Skin of body (tissue), 2 donors: ENCODE data around the gene EID1.

DNA sequence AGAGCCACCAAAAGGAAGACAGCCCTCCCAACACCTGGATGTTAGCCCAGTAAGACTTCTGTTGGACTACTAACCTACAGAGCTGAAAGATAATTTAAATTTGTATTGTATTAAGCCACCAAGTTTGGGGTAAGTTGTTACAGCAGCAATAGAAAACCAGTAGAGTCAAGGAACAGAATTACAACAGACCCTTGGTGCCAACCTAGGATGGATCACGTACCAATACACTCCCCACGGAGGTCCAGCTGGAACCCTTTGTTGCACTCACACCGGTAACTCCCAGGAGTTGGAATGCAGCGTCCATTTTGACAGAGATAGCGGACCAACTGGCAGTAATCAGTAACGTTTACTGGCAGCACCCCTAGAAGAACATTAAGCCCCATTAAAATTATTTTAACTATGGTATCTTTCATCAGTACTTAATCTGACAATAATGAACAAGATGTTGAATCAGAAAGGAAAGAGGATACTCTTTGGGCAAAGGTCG lies 130.3 kb downstream of the FBN1 start:
- RAMPAGE, long total RNA, result no peak

DNA sequence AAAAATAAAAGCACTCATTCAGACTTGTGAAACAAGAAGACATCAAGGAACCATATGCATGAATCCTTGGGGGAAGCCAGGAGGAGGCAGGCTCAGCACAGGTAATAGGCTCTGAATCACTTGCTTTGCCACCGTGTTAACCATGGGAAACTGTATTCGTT lies 42.4 kb downstream of the FBN1 start:
- RAMPAGE, long total RNA, result no peak

DNA sequence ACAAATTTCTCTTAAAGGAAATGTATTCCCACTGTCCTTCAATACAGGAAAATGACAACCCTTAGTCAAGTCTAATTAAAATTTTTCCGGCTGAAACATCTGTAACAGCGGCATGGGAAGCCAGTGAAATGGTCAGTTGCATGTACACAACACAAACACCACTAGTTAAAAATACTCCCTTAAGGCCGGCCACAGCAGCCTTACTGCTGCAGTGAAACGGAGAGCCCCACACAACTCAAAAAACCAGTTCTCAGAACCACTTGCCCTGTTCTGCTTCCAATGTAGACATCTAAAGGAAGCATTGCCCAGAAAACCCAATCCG lies 1.8 kb downstream of the FBN1 start:
- RAMPAGE, long total RNA, result no peak

DNA sequence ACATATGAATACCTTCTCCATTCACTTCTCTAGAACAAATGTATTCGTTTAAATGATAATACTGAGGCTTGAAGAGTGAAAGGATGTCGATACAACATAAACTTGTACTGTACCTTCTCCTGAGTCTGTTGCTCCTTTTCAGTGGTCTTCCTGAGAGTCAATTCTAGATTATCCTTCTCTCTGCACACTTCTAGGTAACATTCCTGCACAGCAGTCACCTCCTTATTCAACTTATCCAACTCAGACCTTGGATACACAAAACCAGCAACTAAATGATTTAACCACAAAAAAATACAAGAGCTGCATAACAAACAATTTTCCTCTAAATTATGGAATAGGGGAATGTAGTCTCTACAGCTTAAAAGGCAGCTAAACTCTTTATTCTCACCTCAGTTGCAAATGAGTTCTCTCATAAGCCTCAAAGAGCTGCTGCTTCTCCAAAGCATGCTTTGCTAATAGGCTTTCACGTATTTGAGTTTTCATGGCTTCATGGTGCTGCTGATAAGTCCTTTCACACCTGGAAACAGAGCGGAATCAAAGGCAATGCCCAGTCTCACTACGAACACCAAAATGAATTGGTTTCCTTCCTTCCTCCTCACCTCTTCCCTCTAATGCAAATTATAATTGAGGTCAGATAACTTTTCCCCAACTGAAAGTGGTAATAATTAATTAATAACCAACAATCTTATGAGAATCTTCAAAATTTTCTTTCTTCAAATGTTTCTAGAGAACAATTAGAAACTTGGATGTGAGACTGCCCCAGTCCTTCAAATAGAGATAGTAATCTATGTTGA lies 43.7 kb downstream of the CEP152 start:
- RAMPAGE, long total RNA, result no peak

GRCh38 chr15:48791204-48791696 lies 19.6 kb downstream of the CEP152 start:
- RAMPAGE, long total RNA, result no peak

- RAMPAGE, long total RNA, result start-site peak on the plus strand at chr15:48878113-48878163, 955 and 433 reads in 2 replicates
Observed at GRCh38 chr15:48877824-48879082, at the start of gene EID1. TSS of gene EID1 (plus strand) at chr15:48878134.

DNA sequence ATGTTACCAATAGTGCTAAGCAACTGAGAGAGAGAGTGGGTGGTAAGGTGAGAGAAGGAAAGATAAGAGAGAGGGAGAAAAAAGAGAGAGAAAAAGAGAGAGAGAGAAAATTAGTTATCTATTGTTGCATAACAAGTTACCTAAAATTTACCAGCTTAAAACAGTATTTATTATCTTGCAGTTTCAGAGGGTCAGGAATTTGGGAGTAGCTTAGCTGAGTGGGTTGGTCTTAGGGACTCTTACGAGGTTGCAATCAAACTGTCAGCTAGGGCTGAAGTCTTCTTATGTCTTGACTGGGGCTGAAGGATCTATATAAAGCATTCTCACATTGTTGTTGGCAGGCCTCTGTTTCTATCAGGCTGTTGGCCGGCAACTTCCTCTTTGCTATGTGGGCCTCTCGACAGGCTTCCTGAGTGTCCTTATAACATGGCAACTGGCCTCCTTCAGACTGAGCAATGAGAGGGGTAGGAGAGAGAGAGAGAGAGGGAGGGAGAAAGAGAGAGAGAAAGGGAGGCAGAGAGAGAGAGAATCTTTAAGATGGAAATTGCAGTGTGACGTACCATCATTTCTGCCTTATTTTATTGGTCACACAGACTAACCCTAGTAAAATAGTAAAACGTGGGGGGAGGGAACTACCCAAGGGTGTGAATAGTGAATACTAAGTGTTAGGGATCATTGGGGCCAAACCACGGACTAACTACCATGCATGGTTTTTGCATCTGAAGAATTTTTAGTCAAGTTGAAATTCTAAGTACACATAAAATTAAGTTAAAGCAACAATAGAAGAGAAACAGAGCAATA lies 16.0 kb downstream of the FGF7 start:
- RAMPAGE, long total RNA, result no peak

GRCh38 chr15:50107574-50108024 lies 11.4 kb downstream of the ATP8B4 start:
- RAMPAGE, long total RNA, result no peak

- RAMPAGE, long total RNA, result no peak
Observed at GRCh38 chr15:50112089-50112726, 6.8 kb downstream of the ATP8B4 start.

DNA sequence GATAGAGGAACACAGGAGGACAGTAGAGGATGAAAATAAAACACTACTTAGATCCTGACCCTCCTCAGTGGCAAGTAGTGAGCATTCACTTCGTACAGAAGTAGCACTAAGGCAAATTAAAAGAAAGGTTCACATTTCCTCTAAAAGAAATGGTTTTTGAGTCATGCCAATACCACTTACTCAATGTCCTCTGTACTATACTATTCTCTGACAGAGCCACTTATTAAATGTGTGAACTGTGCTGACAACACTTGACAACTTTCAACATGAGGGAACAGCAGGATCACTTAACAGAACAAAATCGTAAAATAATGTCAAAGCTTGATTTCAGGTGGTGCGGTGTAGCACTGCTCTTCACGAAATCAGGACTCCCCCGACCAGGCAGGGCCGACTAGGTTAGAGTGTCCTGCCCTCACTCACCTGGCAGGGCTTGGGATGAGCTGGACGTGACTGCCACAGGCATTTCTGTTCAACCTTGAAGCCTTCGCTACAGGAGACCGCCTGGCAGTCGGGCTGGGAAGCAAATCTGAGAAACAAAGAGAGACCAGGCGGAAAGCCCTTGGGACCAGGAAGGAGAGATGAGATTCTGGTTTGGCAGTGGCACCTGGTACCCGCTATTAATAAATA lies 671 bp upstream of the SLC27A2 start:
- RAMPAGE, long total RNA, result no peak

DNA sequence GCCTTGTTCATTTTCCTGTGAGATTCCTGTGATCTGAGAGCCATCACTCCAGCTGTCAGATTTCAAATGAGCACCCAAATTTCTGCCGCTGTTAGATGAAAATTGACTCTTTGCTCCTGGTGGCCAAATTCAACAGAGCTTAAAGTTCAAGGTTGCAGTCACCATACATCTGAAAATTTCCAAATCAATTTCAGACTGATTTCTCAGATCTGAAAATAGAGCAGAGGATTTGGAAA lies 16.6 kb downstream of the HDC start:
- RAMPAGE, long total RNA, result no peak

DNA sequence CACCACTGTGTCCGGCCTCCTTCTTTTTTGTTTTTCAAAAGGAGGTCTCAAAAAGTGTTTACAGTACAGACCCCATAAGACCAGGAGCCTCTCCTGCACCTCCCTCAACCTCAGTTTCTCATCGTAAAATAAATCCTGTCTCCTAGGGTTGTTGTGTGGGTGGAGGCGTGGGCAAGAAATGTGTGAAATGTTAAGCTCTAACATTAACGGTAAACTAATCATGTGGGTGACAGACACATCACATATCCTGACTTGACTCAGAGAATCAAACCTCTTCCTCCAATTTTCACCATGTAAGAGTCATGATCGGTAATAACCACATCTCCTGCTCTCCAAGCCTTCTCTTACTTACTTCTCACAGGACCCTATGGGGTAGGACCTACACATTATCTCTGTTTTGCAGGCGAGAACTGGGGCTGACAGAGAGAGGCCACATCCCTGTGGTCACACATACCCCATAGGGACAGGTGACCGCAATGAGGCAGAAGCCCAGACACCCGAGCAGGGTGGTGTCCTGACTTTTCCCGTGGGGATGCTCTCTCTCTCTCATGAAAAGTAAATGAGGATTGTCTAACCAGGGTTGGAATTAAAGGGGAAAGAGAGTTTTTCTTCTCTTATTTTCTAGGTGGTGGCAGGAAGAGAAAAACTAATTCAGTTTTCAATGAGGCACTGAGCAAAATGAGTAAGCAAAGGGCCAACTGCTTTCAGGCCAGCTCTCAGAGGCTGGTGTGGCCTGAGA lies 5.1 kb downstream of the HDC start:
- RAMPAGE, long total RNA, result no peak

- RAMPAGE, long total RNA, result no peak
Observed at GRCh38 chr15:50341731-50342159, 13.3 kb downstream of the GABPB1 start.

DNA sequence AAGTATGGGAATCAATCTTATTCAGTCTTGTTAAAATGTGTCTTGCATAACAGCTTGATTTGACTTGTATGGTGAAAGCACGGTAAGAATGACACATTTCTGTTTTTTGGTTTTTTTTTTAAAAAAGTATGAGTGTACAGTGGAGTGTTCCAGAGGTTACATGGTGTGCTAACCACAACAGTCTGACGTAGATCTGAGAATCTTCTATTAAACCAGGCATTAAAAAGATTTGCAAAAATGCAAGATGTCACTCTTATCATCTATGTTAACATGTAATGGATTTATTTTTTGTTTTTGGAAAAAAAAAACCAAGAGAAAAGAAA lies 1.8 kb downstream of the GABPB1 start:
- RAMPAGE, long total RNA, result no peak

DNA sequence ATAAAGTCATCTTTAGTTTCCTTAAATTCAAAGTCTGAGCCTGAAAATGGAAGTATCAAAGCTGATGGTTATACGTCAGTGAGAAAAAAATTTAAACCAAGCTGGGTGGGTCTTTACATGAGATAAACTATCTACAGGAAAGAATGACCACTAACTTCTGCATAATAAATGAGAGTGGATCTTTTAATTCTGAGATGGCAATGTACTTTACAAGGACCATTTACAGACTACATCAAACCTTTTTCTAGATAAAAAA lies 1.5 kb downstream of the GABPB1 start:
- RAMPAGE, long total RNA, result no peak

GRCh38 chr15:50718509-50719228 lies 32.1 kb upstream of the TRPM7 start:
- RAMPAGE, long total RNA, result no peak

DNA sequence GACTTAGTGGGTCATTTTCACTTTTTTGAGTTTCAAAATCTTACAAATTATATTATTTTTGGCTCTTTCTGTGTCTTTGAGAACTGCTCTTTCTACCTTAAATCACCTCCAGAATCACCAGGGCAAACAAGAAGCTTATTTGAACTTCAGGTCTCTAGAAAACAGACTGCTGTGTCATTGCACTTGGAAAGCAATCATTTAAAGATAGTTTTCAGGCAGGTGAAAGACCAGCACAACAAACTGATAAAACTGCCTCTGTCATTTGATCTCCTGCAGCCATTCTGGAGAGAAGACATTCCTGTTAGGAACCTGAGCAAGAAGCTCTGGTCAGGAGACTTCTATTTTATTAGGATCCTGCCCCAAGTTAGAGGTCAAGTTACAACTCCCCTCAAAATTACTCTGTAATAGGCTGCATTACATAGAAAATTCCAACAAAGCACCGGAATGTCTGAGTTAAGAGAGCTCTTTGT lies 50.7 kb upstream of the AP4E1 start:
- RAMPAGE, long total RNA, result no peak

GRCh38 chr15:50908861-50909020 lies 258 bp downstream of the AP4E1 start:
- RAMPAGE, long total RNA, result no peak

DNA sequence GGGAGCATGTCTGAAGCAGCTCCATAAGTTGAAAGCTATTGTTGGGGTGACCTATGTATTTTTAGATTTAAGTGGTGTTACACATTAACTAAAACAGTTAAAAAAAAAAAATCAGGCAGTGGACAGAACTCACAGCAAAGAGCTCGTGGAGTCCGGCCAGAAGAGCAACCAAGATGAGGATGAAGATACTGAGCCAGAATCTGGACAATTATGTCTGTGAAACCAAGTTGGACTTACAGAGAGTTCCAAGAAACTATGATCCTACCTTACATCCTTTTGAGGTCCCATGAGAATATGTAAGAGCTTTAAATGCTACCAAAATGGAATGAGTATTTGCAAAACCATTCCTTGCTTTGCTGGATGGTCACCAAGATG lies 36.0 kb downstream of the AP4E1 start:
- RAMPAGE, long total RNA, result no peak

DNA sequence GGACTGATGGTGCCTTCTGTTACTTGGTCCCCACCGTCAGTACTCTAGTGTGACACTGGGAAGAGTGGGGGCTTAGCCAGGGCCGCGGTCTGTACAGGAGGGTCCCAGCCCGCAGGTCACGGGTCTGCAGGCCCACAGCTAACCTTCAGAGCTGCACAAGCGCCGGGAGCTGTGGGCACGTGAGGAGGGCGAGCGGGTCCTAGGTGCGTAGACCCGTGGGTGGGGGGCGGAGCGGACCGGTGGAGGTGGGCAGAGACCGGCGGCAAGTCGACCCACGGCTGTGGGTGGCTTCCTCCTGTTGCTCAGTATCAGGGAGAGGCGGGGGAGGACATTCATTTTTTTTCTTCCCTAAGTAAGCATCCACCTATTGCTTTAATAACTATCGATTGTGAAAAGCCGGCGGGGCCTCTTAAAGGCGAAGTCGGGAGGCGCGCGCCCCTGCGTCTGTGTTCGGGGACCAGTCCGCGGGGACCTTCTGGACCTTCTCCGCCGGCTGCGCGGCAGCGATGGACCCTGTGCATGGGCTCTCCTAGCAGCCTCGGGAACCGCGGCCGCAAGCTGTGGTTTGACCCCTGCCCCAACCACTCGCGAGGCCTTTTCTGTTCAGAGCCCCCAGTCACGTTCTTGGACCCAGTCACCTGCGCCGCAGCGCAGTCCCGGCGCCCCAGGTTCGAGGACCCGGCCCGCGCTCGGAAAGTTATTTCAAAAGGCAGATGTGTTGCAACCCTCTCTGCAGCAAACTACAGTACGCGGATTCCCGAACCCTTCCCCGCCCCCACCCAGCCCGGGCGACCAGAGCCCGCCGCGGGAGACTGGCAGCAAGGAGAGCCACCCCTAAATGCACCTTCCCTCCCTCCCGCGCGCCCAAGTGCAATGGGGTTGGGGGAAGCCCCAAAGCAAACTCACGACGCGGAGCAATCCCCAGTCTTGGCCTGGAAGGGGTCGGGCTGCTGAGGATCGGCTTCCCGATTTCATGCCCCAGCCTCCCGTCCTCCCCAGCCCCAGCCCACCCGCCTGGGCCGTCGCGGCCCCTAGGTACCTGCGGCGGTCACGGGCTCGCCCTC lies 869 bp downstream of the TNFAIP8L3 start:
- RAMPAGE, long total RNA, result no peak